Vermiform appendix (tissue), 1 donor: ENCODE measurements around a stretch of chr4.

- PRO-cap: no peak
Measured at GRCh38 chr4:84585398-84586022, 2.6 kb downstream of the CDS1 start.

GRCh38 chr4:84869347-84869752 lies 97.1 kb downstream of the WDFY3 start:
- PRO-cap: no peak

GRCh38 chr4:85498218-85498762 lies 23.3 kb downstream of the ARHGAP24 start:
- PRO-cap: no peak

DNA sequence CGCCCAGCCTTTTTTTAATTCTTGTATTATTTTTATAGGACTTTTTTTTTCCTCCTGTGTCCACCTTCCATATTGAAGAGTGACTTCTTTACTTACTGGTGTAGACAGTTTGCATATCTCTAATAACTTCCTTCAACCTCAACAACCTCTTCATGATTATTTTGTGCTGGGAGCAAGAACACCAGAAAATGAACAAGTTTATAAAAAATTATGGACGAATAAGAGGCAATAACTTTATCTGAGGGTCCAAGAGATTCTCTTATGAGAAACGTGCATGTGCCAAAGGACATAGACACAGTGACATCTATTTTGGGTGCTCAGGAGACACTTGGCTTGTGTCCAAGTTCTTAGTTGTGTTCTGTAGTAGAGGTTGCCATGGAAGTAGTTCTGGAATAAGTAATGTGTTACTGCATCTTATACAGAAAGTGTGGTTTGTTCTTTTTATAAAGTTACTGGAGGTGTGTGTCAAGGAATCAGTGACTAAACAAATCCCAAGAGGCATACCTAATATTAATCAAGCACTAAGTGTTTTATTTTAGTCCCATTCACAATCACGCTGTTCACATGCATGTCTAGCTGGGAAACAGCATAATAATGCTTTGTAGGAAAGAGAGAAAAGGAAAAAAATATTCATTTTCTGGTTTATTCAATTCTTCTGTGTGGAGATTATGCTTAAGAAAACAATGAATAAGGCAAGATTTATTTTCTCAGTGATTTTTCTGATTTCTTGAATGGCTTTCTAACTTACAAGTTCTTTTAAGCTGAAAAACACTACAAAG lies 305.7 kb downstream of the ARHGAP24 start:
- PRO-cap: no peak

GRCh38 chr4:86032588-86033074 lies 327.2 kb downstream of the MAPK10 start:
- PRO-cap: no peak

- PRO-cap: bidirectional peak, plus-strand start at chr4:86595637, minus-strand start at chr4:86595608
Measured at GRCh38 chr4:86595495-86595908, 1.4 kb downstream of the PTPN13 start.

- PRO-cap: no peak
Measured at GRCh38 chr4:86999171-87000021, 64.6 kb downstream of the AFF1 start.

DNA sequence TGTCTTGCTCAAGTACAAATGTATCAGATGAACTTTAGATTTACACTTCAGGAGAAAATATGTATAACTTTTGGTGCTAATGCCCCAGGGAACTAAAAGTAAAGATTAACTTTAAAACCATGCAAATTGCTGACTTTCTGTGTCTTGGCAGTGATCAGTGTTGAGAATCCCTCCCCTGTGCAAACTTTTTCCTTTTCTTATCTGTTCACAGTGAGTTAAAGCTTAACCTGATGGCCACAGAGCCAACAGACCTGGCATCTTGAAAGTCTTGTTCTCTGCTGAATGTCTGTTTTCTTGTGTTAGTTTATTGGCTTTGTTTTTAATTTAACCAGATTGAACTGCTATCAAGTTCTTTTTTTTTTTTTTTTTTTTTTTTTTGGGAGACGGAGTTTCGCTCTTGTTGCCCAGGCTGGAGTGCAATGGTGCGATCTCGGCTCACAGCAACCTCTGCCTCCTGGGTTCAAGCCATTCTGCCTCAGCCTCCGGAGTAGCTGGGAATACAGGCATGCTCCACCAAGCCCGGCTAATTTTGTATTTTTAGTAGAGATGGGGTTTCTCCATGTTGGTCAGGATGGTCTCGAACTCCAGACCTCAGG lies 78.0 kb downstream of the AFF1 start:
- PRO-cap: no peak

GRCh38 chr4:87028538-87029248 lies 93.9 kb downstream of the AFF1 start:
- PRO-cap: no peak

- PRO-cap: no peak
Measured at GRCh38 chr4:87044496-87045416, 109.9 kb downstream of the AFF1 start.

GRCh38 chr4:87119667-87120346 lies 100.6 kb downstream of the KLHL8 start:
- PRO-cap: no peak

DNA sequence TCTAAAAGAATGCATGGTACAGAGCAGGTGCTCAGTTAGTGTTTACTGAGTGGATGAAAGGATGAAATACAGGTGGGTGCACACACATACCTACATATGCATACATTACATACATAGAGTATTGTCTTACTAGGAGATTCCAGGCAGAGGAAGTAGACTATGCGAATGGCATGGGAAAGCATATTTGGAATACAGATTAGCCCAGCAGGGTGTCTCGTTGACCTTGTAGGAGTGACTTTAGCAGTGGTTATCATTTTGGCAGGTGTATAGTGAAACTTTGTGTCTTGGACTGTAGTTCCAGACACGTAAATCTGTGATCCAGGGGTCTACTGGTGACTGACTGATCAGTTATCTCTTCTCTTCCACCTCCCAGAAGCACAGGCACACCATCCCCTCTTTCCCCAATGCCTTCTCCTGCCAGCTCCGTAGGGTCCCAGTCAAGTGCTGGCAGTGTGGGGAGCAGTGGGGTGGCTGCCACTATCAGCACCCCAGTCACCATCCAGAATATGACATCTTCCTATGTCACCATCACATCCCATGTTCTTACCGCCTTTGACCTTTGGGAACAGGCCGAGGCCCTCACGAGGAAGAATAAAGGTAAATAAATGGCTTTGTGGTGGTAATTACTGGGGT lies 86.2 kb downstream of the KLHL8 start:
- PRO-cap: no peak

GRCh38 chr4:87146634-87147651 lies 73.5 kb downstream of the KLHL8 start:
- PRO-cap: no peak

DNA sequence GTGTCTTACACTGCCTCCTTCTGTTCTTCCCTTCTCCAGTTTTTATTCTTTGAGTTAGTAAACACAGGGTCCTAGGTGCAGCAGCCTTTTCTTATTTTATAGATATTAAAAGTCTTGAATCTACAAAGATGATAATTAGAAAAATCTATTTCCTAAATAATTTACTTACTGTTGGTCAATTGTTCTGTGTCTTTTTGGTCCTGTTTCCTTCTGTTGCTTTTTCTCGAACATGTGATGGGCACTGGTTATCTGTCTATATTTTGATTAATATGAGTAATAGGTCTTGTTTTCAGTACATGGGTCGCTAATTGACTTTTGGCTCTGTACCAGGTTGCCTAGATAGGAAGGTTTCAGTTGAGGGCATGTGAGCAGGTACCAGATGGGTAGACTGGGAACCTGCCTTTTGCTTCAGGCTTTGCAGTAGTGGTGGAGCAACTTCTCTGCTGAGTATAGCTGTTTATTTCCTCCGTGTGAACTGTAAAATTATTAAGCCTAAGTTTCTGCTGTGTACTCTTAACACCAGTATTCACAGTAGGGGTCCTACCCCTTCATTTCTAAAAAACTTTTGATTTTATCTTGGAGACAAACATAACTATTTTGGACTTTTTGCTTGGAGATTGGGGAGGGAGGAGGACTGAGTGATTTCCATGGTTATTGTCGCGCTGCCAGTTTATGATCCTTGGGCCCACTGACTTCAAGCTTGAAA lies 1.3 kb downstream of the NUDT9 start:
- PRO-cap: no peak

- PRO-cap: no peak
Measured at GRCh38 chr4:87521260-87522459, 7.5 kb downstream of the SPARCL1 start.

DNA sequence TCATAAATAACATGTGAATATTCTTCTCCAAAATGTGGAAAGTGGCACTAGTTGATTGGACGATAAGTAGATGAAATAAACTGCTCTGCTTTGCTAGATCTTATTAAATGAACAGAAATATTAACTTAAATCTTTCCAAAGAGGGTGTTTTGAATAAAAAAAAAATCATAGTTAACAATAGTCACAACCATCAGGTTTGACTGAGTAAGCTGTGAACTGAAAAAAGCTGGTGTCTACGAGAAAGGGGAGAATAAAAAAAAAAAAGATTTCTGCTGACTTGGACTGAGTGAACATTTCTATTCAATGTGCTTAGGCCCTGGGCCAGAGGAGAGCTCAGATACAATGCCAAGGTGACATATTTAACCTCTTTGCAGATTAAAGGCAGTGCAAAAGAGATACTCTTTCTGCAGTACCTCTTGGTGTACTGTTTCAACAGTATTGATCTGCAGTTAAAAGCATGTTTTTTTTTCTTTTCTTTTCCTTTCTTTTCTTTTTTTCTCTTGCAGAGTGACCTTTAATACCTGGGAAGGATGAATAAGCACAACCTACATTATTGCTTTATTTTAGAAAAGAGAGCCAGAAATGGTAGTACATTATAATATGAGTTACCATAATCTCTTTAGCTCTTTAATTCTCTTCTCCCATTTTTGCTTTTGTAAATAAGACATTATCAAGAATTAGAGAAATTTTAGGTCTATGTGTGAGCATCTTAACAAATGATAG lies 1.3 kb downstream of the SPARCL1 start:
- PRO-cap: no peak

DNA sequence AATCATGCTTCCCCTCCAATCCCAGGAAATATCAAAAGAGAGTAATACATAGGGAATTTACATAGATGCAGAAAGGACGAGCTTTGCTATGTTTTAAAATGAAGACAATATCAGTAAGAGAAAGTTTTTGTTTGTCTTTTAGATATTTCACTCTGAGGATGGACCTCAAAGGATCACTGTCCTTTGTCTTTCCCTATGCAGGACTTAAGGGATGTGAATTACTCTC lies 28.0 kb downstream of the DMP1 start:
- PRO-cap: no peak

DNA sequence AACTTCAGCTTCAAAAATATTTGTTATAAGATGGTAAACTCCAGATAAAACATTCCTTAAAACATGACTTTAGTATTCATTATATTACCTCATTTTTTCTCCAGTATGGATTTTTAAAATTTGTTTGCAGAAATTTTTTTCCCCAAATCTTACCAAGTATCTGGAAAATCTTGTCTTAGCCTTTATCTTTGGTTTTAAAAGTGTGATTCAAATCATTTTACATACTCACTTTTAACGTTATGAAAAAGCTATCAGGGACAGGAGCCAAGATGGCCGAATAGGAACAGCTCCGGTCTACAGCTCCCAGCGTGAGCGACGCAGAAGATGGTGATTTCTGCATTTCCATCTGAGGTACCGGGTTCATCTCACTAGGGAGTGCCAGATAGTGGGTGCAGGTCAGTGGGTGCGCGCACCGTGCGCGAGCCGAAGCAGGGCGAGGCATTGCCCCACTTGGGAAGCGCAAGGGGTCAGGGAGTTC lies 60.1 kb downstream of the DMP1 start:
- PRO-cap: no peak

- PRO-cap: no peak
Measured at GRCh38 chr4:87718037-87718670, 68.1 kb downstream of the DMP1 start.

- PRO-cap: no peak
Measured at GRCh38 chr4:88061646-88062184, 54.3 kb downstream of the PKD2 start.